HEK293 (cell line): ENCODE measurements around the gene CATSPERB.

- PRO-cap: no peak
- RRBS, 2 experiments: 59 to 82% methylated on average over 6 to 7 of the region's 14 CpGs
Observed at GRCh38 chr14:90500697-90501161, 103.9 kb downstream of the CALM1 start.

DNA sequence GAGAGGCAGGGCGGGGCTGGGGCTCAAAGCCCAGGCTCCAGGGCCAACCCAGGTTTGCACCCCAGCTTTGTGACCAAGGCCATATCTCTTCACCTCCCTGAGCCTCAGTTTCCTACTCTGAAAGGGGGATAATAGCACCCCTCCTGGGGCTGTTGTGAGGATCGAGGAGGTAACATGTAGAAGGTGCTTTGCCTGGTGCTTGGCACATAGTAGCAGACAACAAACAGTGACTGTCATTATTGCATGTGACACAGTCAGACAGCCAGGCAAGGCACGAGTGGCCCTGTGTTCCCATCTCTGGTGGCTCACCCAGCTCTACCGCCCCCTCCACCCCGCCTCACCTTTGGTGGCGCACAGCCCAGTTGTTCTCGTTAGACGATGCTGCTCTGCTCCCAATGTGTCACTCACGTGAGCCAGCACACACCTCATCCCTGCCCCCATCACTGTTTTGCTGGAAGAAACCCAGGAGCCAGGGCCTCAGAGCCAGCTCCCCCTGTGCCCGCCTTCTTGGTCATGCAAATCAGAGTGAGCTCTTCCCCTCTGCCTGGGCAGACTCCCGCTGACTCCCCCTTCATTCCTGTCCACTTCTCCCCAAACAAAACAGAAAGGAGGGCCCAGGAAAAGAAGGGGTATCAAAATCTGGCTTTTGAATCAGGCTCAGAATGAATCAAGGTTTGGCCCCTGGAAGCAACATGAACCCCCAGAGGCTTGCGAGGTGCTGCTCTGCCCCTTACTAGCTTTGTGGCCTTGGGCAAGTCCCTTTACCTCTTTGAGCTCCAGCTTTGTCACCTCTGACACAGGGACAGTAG is 113.4 kb downstream of the CALM1 start:
- PRO-cap: no peak
- RRBS, 2 experiments: no CpG with 5 or more reads among the region's 12 CpGs

DNA sequence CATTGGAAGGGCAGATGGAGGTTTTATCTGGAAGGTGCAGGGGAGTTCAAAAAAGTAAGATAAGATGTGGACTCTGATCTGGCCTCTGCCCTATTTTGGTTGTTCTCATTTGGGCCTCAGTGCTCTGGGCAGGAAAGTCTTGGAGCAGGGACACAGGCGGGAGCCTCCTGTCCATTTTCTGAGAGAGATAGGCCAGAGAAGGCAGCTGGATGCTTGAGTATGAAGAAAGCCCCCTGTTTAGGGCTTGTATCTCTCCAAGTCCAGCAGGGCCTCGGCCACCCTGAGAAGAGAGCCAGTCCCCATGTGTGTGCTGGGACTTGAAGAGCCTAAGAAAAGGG is 119.7 kb downstream of the CALM1 start:
- PRO-cap: no peak
- RRBS, 2 experiments: no CpG with 5 or more reads among the region's 2 CpGs

DNA sequence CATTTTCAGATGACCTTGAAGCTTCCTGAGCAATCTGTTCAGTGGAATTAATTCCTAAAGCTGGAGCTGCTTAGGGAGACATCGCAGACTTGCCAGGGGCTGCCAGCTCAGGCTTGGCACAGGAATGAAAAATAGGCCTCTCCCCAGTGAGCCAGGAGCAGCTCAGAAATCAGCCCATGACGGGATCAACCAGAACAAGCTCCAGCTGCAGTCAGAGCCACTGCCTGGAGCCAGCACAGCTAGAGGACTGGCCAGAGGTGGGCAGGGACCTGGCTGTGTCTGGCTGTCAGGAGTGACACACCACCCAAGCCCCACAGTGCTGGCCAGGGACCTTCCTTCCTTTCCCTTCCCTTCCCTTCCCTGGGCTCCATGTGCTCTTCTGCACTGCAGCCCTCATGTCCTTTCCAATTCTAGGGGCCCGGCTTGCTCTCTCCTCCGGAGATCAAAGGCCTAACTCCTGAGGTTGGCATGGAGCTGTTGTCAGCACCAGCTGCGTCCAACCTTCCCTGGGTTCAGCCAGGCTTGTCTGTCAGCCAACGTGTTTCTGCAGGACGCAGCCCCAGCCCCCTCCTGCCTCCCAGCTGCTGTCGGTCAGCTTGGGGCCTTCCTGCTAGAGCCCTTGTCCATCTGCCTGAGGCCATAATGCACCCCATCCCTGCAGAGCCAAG is 149.2 kb downstream of the CALM1 start:
- PRO-cap: no peak
- RRBS, 2 experiments: no CpG with 5 or more reads among the region's 8 CpGs

DNA sequence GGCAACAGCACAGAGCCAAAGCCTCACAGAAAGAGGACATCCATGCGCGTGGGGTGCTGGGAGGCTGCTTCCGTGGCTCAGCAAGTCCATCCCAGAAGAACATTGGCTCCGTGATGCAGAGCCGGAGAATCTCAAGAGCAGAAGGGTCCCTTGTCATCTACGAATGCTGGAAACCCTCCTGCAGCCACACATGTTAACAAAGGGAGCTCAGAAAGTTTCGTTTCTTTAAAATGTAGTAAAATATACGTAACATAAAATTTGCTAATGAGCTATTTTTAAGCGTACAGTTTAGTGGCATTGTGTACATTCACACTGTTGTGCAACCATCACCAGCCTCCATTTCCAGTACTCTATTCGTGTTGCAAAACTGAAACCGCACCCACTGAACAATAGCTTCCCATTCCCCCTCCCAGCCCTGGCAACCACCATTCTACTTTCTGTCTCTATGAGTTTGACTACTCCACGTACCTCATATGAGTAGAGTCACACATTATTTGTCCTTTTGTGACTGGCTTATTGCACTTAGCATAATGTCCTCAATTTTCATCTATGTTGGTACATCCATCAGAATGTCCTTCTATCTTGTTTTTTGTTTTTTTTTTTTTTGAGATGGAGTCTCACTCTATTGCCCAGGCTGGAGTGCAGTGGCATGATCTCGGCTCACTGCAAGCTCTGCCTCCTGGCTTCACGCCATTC is 185.8 kb downstream of the TTC7B start:
- PRO-cap: no peak
- RRBS, 2 experiments: no CpG with 5 or more reads among the region's 14 CpGs

- PRO-cap: no peak
- RRBS, 2 experiments: no CpG with 5 or more reads among the region's 4 CpGs
Observed at GRCh38 chr14:90757396-90757801, 58.8 kb downstream of the TTC7B start.

DNA sequence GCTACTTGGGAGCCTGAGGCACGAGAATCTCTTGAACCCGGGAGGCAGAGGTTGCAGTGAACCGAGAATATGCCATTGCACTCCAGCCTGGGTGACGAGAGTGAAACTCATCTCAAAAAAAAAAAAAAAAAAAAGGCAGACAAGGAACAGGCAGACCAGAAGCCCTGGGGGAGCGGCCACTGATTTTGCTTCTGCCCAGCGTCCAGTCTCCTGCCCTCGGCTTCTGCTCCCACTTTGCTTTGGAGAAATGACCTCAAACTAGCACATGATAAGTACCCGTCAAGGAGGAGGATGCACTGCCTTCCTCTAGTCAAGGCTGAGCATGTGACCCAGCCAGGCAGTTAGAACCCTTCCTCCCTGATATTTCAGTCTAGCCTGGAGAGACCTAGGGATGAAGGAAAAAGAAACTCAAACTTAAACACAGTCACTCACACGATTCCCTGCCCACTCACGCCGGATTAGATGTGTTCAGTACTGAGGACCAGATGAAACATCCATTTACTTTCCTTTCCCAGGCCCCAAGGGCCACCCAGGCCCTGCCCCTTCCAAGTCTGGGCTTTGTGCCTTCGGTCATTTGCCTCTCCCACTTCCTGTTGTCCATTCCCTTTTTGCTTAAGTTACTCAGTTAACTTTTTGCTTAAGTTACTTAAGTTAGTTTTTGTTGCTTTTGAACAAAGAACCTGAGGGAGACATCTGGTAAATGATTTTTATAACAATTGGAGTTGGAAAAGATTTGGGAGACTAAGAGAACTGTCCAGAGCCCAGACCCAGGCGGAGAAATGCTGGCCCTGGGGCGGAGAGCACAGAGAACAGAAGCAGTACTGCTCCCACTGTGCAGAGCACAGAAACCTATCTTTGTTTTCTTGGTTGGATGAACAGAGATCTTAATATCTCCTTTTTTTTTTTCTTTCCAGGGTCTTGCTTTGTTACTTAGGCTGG is 22.9 kb upstream of the TTC7B start:
- PRO-cap: no peak
- RRBS, 2 experiments: no CpG with 5 or more reads among the region's 14 CpGs

DNA sequence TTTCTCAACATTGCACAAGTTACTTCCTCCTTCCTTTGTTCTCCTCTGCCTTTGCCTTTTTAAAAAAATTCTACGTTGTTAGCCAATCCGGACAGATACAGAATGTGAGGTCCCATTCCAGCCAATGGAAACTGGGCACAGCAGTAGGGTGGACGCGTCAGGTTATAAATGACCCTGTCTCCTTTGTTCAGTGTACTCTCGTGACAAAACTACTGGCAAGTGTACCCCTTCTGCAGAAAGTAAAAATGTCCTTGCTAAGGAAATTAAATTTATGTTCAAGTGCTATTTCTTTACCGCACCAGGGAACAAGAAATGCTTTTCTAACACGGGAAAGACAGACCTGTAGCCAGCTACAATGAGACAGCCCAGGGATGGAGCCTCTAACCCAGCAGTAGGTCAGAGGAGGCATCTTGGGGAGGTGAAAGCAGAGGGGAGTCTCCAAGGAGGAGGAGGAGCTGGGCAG is 26.2 kb upstream of the DGLUCY start:
- PRO-cap: no peak
- RRBS, 2 experiments: no CpG with 5 or more reads among the region's 7 CpGs

- PRO-cap: no peak
- RRBS, 2 experiments: no CpG with 5 or more reads among the region's 9 CpGs
Observed at GRCh38 chr14:91124808-91125674, 11.2 kb downstream of the DGLUCY start.

- PRO-cap: no peak
- RRBS, 2 experiments: no CpG with 5 or more reads among the region's 13 CpGs
Observed at GRCh38 chr14:91149377-91150186, 35.7 kb downstream of the DGLUCY start.

DNA sequence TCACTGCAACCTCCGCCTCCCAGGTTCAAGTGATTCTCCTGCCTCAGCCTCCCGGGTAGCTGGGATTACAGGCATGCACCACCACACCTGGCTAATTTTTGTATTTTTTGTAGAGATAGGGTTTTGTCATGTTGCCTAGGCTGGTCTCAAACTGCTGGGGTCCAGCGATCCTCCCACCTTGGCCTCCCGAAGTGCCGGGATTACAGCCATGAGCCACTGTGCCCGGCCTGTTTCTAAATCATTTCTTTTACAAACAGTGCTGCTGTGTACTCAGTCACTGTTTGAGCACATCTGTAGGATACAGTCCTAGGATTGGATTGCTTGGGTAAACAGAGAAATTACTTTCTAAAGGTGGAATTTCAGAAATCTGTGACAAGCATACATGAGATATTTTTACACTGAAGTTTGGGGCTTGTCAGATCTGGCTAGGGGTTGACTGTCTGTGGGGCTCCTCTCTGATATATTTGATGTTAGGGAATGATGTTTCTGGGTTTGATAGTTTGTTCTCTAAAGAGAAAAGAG is 42.4 kb downstream of the DGLUCY start:
- PRO-cap: no peak
- RRBS, 2 experiments: no CpG with 5 or more reads among the region's 6 CpGs

DNA sequence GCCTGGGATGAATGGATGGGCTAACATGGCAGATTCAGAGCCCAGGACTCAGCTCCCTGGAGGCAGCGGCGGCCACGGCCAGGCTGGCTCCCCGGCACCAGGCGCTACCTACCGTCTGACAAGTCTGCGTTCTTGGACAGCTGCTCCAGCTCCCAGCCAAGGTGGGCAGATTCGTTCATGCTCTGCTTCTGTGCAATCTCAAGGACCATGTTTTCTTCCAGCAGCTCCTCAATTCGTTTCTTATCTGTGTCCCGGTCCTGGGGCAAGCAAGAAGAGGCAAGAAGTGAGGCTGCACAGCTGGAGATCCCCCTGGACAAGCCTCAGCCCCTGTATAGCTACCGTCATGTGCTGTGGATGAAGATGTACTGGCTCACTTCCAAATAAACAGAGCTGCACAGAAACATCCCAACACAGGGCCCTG is 80.2 kb upstream of the GPR68 start:
- PRO-cap: no peak
- RRBS, 2 experiments: no CpG with 5 or more reads among the region's 11 CpGs

DNA sequence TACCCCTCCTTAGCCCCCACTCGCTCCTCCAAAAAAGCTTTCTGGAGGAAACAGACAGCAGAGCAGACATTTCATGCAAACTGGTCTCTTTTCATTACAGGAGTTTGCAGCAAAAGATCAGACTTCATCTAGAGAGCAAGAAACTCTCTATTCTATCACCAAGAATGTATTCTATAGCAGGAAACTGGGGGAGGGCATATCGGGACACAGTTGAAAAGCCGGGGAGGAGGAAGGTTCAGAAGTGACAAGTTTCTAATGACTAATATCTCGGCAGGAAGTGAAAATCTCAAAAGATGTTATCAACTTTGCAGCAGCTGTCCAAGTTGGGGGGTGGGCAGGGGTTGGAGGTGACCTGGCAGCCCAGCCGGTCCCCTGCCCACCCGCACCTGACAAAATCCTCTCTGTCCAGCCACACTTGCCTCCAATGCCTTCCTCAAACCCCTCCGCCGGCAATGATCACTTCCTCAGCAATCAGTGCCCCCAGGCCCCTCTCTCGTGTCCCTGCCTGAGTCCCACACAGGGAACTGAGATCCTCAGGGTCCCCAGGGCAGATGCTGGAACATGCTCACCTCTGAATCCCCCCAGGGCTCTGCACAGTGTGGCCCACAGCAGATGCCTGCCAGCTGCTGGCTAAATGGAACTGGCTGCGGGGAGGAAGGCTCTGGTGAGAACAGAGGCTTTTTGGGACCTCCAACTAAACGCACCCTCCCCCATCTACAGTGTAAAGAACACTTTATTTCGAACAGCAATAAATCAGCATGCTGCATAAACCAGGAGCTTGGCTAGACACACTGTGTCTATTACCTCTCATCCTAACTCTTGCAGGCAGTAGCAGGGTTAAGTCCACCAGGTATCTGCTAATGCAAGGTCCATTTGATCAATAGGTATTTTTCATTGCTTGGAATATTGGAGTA is 43.9 kb downstream of the CCDC88C start:
- PRO-cap: no peak
- RRBS, 2 experiments: 34 to 73% methylated on average over 4 of the region's 12 CpGs

GRCh38 chr14:91405148-91406178 is 12.2 kb downstream of the CCDC88C start:
- PRO-cap: no peak
- RRBS, 2 experiments: no CpG with 5 or more reads among the region's 23 CpGs

DNA sequence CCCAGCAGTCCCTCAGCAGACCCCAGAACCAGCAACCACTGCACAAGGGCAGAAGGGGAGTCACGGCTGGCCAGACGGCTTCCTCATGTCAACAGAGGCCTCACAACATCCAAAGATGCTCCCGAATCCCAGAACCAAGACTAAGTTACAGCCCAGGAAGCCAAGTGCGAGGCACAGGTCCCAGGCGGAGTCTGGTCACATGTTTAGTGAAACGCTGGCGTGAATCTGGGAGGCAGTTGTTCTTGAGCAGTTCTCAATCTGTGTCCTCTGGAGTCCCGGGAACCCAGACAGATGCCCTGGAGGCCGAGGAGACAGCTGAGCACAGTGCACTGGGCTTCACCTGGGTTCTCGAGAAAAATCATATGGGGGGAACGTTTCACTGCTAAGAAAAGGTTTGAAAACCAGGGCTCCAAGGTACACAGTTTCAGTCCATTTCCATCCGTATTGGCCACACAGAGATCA is 10.3 kb downstream of the CCDC88C start:
- PRO-cap: no peak
- RRBS, 2 experiments: no CpG with 5 or more reads among the region's 12 CpGs

- PRO-cap: no peak
- RRBS, 2 experiments: no CpG with 5 or more reads among the region's 3 CpGs
Observed at GRCh38 chr14:91461926-91462544, 44.4 kb upstream of the CCDC88C start.

GRCh38 chr14:91573900-91575011 is 64.1 kb upstream of the PPP4R3A start:
- PRO-cap: unidirectional peak, plus-strand start at chr14:91574199; bidirectional peak, plus-strand start at chr14:91574316, minus-strand start at chr14:91574376
- RRBS, 2 experiments: no CpG with 5 or more reads among the region's 62 CpGs

DNA sequence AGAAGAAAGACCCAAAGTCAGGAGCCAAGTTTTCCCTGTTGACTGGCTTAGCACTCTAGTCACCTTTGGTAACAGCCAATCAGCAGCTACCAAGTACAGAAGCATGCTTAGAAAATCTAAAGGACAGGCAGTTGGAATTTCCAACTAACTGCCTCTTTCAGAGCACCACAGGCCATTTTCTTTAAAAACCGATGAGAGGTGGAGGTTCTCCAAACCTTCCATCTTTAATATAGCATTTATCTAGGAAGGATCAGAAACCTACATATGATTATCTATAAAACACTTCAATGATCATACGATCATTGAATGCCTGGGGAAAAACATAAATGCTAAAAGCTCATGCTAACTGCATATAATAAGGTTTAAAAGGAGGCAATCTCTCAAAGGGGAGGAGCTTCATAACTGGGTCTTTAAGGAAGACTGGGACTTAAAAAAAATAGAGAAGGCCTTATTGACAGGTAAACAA is at the start of gene CATSPERB:
Gene CATSPERB (minus strand): TSS at position 84 of the 466 bp plus-strand sequence.
- PRO-cap: no peak
- RRBS, 2 experiments: no CpG with 5 or more reads among the region's 2 CpGs

DNA sequence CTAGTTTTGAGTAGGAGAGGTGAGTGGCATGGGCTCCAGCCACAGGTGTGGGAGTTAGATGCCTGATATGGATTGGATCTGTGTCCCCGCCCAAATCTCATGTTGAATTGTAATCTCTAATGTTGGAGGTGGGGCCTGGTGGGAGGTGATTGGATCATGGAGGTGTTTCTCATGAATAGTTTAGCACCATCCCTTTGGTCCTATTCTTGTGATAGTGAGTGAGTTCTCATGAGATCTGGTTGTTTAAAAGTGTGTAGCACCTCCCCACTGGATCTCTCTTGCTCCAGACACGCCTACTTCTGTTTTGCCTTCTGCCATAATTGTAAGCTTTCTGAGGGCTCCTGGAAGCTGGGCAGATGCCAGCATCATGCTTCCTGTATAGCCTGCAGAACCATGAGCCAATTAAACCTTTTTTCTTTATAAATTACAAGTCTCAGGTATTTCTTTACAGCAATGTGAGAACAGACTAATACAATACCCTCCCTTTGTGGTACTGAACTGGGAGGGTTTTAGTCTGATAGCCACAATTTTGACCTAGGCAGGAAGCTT is 27.8 kb upstream of the CATSPERB start:
- PRO-cap: no peak
- RRBS, 2 experiments: no CpG with 5 or more reads among the region's 2 CpGs

- PRO-cap: no peak
- RRBS, 2 experiments: no CpG with 5 or more reads among the region's 4 CpGs
Observed at GRCh38 chr14:91834539-91835256, 32.6 kb downstream of the TC2N start.